ENCODE measurements around a stretch of chr2.

DNA sequence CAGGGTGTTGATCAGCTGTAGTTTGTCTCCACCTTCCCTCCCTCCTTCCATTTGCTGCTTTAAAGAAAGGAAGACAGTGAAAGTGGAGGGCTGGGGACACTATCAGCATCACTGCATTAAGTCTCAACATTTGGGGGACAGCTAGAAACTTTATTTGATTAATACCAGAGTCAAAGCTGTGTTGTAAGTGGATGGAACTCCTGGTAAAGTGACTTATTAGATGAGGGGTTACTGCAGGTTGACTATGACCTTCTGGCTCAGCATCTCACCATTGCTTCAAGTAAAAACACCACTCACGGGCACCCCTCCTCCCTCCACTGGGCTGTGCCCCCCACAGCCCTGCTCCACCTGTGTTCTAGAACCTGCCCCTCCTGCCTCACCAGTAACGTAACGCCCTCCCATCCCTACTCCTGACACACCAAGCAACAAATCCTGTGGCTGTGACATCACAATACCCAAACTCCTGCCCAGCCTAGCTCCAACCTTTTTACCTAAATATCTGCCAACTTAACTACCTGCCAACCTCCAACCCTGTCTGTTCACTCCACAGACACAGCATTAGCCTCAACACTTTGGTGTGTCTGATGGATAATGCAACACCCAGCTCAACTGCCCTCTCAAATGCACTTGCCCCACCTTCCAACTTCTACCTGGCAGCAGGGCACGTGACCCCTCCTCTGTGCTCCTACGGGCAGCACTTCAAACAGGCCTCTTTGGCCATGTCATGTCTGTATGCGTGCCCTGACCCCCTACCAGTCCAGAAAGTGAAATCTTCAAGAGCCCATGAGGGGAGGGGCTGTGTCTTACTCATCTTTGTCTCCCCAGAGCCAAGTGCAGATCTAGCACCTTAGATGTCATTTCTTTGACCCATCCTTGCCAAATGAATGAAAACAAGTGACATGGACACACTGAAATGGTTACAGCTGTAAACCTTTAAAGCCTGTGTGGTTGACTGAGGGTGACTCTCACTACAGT, 25.7 kb downstream of the RNF149 start:
- PRO-cap = no peak

DNA sequence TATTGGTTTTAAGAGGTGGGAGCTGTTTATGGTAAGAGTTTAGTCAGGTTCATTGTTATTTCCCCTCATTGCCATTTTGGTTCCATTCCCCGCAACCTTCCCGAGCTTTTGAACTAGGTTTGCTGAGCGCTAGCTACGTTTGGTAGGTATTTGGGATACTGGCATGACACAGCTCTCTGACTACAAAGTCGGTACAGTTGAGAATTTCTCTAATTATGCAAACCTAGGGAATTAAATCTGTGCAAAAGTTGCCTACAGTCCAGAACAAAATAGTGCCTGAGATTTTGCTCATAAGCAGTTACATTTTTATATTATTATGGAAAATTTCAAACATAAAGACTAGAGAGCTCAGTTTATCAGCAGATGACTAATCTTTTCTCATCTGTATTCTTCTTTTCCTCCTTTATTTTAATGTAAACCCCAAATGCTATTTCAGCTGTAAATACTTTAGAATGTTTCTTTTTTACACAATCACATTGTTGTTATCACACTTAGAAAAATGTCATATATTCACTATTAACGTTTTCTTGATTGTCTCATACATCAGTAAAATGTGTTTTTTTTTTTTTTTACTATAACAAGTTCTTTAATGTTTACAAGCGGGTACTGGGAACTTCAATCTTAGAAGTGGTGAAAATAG, 2.8 kb downstream of the MAP4K4 start:
- PRO-cap = unidirectional peak, minus-strand start at position 115 of the sequence

- PRO-cap = no peak
Measured at GRCh38 chr2:101706781-101707249, 9.3 kb downstream of the MAP4K4 start.

GRCh38 chr2:101736810-101737287, 39.3 kb downstream of the MAP4K4 start:
- PRO-cap = no peak

DNA sequence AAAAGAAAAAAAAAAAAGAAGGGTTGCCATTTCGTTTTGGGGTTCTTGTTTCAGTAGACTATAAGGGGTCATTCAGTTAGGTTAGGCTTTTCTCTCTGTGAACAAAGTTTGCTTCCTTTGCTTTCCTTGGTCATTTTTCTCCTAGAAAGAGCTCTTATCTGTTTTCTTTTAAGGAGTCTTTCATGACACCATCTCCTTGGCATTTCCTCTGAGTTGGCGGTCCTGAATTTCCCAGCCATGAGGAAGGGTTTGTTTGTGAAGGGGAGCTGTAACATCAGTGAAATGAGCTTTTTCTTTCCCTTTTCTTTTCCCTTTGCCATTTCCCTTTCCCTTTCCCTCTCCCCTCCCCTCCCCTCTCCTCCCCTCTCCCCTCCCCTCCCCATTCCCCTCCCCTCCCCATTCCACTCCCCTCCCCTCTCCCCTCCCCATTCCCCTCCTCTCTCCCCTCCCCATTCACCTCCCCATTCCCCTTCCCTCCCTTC, 61.7 kb downstream of the MAP4K4 start:
- PRO-cap = no peak

GRCh38 chr2:101869560-101869931, 122.2 kb upstream of the IL1R2 start:
- PRO-cap = no peak

GRCh38 chr2:101985451-101985878, 6.3 kb upstream of the IL1R2 start:
- PRO-cap = no peak

- PRO-cap = no peak
Measured at GRCh38 chr2:102021706-102022563, 30.2 kb downstream of the IL1R2 start.

- PRO-cap = no peak
Measured at GRCh38 chr2:102041385-102041749, 49.6 kb downstream of the IL1R2 start.

DNA sequence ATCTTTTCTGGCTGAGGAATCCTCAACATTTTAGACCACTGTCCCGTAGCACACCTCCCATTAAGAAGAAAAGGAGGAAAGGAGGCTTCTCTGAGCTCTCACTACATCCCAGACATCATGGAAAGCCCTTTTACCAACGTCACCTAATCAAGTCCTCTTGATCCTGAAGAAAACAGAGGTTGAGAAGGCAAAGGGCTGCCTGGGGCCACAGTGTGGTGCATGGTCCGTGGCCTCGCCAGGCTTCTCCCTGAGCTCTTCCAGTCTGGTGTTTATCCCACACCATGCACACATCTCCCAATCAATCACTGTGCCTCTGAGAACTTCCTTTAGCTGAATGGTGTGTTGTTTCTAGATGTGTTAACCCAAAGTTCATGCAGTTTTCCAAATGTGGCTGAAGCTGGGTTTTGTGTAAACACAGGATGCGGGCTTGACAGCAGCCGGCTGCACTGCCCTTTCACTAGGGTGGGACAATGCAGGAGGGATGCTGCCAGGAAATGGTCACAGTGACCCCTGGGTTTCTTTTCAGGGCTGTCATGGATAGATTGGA, 54.4 kb downstream of the IL1R2 start:
- PRO-cap = no peak

DNA sequence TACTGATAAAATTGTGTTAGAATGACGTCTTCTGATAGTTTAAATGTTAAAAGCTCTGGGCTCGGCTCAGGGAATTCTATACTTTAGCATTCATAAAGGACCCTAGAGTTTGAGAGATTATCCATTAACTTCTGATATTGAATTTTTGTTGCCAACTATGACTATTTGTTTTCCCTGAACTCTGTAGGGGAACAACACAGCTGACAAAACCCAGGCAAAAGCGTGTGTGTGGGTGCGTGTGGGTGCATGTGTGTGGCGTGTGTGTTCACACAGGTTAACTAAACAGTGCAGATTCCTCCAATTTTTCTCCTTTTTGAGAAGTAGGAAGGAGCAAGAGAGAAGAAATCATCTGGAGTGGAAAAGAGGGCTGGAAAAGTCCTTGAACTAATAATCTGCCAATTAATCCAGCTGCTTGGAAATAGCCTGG, 40.8 kb upstream of the IL1R1 start:
- PRO-cap = no peak

DNA sequence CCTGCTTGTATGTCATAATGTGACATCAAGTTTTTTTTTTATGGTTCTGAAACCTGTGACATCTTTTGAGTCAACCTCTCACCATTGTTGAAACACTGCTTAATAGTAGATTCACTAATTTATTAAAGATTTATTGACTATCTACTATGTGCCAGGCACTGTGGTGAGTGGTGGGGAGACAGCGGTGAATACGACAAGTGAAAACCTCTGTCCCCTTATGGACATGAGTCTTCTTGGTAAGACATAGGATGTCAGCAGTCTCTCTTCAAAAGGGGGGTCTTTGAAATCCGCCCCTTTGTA, 1.8 kb downstream of the IL1R1 start:
- PRO-cap = no peak

- PRO-cap = no peak
Measured at GRCh38 chr2:102238235-102239036, 51.6 kb downstream of the IL1RL2 start.

DNA sequence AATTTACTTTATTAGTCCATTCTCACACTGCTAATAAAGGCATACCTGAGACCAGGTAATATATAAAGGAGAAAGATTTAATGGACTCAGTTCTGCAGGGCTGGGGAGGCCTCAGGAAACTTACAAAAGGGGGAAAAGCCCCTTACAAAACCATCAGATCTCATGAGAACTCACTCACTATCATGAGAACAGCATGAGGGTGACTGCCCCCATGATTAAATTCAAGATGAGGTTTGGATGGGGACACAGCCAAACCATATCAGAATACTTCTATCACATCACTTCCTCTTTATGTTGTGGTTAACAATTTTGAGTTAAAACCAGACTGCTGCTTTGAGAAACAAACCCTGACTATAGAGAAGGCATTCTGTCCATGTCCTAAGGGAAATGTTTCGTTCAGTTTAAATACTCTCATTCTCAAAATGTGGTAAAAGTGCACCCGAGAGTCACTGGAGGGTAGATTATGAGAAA, 11.0 kb downstream of the IL18R1 start:
- PRO-cap = no peak

DNA sequence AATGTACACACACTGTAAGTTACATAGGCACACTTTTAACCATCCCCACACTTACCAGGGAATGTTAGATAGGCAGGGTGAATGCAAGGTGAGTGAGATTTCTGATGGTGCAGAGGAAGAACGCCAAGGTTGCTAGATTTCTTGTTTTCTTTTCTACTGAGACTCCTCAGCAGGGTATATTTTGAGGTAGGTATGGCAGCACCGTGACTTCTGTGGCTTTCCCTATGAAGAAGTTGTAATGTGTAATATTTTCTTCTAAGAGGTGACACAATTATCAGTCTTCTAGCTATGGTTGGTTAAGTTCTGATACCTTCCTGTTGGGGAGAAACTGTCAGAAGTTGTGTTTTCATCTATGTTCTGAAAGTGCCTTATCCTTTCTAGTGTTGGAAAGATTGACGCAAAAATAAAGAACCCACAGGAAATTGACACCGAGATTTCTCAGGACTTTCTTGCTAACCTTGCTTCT, 11.7 kb downstream of the IL18R1 start:
- PRO-cap = no peak

- PRO-cap = no peak
Measured at GRCh38 chr2:104657986-104658782, 195.7 kb upstream of the POU3F3 start.

GRCh38 chr2:104755315-104755952, 98.5 kb upstream of the POU3F3 start:
- PRO-cap = no peak

DNA sequence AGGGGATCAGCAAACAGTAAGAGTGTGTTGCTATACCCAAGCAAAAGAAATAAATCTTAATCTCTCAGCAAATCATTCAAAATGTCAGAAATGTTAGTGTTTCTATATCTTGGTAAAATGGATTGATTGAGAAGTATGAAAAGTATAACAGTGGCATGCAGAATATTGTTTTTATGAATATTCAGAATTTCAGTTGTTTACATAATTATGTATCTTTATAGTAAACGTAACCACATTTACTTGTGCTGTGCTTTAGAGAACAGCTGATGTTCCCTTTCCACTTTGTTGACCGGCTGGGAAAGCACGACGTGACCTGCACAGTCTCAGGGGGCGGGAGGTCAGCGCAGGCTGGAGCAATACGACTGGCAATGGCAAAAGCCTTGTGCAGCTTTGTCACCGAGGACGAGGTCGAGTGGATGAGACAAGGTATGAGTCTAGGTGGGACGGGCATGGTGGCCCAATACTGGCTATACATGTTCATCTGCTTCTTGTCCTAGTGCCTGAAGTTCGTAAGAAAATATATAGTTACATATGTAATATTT, 59.1 kb downstream of the MRPS9 start:
- PRO-cap = no peak

DNA sequence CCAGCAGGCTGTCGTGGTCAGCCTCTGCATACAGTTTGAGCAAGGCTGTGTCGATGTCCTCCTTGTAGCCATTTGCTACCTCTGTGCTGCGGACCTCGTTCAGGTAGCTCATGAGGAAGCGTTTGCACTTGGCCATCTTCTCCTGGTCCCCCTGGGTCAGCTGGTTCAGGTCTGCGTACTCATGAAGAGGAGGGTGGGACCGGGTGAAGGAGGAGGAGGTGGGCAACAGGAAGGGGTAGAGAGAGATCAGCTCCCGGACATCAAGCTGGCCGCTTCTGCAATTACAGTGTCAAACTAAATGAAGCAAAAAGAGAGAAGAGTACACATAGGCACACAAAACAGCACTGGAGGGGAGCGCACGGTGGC, 38.9 kb downstream of the GPR45 start:
- PRO-cap = no peak

- PRO-cap = no peak
Measured at GRCh38 chr2:105393243-105393710, 5.6 kb downstream of the FHL2 start.